ENCODE measurements around the genes SOX18 and NPBWR2.

- RRBS = no CpG with 5 or more reads among the region's 9 CpGs
These were observed 18.9 kb downstream of the DNAJC5 start for GRCh38 chr20:63913852-63914113.

- RRBS = no CpG with 5 or more reads among the region's 13 CpGs
These were observed 30.0 kb downstream of the UCKL1 start for GRCh38 chr20:63926085-63926700.

- RRBS = 92% methylated on average over 7 of the region's 53 CpGs
These were observed 15.9 kb downstream of the UCKL1 start for GRCh38 chr20:63940129-63940913.

- RRBS = 34% methylated on average over 2 of the region's 13 CpGs
These were observed 5.2 kb downstream of the UCKL1 start for GRCh38 chr20:63950917-63951419.

DNA sequence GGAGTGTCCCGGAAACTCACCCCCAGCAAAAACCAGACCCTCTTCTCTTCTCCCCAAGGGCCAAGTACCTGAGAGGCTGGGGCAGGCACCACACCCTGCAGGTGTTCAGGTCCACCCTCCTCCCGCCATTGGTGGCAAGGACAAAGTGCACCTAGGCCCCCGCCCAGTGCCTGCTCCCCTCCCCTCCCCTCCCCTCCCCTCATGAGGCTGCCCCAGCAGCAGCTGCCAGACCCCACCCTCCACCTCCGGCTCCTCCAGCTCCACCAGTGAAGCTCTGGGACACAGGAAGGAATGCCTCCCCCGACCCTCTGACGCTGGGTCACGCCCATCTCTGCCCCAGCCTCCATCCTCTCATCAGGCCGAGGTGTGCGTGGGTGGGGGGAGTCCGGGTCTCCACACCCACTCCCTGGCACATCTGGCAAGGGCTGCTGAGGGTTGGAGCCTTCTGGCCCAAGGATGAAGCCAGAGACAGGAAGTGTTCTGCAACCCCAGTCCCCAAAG is 1.5 kb upstream of the UCKL1 start:
- RRBS = no CpG with 5 or more reads among the region's 10 CpGs

- RRBS = no CpG with 5 or more reads among the region's 10 CpGs
These were observed 10.9 kb upstream of the C20orf204 start for GRCh38 chr20:64025069-64025460.

DNA sequence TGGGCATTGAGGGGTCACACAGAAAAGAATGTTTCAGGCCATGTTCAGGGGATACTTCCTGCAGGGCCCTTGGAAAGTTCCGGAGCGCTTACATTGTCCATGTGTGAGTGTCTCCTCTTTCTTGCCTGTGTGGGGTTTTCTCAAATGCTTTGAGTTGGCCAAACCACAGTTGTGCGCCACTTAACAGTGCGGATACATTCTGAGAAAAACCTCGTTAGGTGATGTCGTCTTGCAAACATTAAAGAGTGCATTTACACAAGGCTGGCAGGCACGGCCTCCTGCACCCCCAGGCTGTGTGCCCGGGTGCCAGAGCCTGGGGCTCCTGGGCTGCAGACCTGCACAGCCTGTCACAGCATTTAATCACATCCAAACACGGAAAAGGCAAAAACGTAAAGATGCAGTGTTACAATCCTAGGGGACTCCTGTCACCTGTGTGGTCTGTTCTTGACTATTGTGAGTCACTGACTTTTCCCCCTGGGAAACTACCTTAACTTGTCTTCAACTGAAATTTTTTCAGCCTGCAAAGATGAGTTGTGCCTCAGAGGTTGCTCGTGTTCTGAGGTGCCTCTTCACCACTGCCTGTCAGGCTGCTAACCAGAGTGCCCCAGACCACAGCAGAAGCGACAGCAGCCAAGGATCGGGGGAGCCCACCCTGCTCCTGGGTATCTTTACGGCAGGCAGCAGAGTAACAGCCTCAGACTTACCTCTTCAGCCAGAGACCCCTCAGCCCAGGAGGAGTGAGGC is 851 bp upstream of the C20orf204 start:
- RRBS = no CpG with 5 or more reads among the region's 14 CpGs

GRCh38 chr20:64037235-64038185 is 1.5 kb downstream of the C20orf204 start:
- RRBS = 5% methylated on average over 6 of the region's 37 CpGs

DNA sequence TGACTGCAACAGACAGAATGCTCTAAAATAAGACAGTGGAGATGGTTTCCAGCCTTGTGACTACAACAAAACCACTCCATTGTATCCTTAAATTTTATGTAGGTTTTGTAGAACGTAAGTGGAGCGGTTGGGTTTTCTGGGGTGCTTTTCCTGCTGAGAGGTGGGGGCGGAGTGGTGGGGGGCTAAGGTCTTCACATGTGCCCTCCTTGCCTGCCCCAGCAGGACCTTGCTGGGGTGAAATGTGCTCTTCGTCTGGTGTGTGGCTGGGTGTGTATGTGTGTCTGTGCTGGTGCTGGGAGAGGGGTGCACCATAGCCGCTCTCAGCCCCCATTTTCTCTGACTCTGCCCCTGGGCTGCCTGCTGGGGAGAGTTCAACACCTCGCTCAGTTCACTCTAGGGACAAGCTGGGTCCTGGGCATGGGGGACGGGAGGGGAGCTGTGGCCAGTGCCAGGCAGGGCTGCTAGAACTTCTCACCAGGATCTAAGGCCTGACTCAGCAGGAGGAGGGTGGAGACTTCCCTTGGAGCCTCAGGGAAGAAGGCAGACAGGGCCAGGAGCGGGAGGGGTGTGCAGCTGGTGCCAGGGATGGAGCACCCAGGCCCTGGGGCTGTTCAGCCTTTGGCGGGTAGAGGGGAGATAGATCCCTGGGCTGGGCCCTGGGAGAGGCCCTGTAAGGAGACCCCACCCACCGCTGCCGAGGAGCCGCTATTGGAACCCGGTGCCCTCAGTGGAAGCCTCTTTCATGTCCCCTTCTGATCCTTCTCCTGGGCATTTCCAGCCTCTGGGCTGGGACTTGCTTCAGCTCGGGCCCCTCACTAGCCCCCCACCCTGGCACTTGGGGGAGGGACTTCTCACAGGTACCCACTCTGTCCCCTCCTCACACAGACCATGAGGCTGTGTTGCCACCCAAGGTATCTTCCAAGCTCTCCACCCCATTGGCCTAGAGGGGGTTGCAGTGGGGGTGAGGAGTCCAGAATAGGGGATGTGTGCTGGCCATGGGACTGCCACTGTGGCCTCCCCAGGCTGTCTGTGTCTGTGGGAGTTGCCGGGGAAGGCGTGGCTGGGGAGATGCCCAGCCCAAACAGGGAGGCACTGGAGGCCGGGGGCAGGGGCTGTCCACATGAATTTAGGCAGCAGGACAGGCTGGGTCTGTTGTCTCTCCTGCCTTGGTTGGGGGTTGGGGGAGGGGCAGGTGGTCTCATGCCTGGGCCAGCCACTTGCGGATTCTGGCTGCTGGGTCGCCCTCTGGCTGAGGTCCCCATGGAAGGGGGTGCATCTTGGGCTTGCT is 4.6 kb downstream of the SOX18 start:
- RRBS = 56% methylated on average over 3 of the region's 19 CpGs

GRCh38 chr20:64049056-64050159 is at the start of gene SOX18:
TSS of gene SOX18 (minus strand) at chr20:64049639.
- RRBS = 3% methylated on average over 87 of the region's 126 CpGs

GRCh38 chr20:64107410-64107761 is at the start of gene NPBWR2:
TSS of gene NPBWR2 (minus strand) at chr20:64107565.
- RRBS = 27% methylated on average over 5 of the region's 12 CpGs

- RRBS = no CpG with 5 or more reads among the region's 30 CpGs
These were observed 3.8 kb upstream of the MYT1 start for GRCh38 chr20:64160038-64161188.

GRCh38 chr20:64273119-64273590 is 17.6 kb downstream of the PCMTD2 start:
- RRBS = no CpG with 5 or more reads among the region's 20 CpGs

DNA sequence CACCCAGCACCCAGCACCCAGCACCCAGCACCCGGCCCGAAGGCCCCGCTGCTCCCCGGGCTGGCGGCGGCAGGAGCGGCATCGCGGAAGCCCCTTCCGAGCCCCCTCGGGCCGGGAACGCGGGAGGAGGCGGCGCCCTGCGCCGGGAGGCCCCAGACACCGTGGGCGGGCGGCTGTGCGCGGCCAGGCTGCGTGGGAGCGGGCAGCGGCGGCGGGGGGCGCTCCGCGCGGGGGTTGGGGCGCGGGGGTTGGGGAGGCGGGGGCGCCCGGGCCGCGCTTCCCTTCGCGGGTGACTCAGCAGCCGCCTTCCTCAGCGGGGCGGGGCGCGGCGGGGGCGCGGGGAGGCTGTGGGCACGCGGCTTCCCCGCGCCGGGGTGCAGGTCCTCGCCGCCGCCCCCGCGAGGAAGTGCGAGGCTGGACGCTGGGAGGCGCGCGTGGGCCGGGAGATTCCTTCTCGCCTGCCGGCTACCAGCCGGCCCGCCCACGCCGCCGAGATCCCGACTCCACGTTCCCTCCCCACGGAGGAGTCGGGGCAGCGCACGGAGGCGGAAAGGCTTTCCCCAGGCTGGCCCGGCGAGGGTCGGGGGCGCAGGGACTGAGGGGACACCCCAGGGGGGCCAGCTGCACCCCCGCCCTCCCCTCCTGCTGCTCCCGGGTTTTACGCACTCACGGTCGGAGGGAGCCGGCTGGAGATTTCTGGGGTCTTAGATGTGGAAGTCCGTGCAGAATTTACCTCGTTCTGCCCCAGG is 61.1 kb downstream of the PCMTD2 start:
- RRBS = 7% methylated on average over 13 of the region's 91 CpGs

All from non-pigmented ciliary epithelial cell (primary cell).